ENCODE data around the genes ZNF729 and UQCRFS1.

DNA sequence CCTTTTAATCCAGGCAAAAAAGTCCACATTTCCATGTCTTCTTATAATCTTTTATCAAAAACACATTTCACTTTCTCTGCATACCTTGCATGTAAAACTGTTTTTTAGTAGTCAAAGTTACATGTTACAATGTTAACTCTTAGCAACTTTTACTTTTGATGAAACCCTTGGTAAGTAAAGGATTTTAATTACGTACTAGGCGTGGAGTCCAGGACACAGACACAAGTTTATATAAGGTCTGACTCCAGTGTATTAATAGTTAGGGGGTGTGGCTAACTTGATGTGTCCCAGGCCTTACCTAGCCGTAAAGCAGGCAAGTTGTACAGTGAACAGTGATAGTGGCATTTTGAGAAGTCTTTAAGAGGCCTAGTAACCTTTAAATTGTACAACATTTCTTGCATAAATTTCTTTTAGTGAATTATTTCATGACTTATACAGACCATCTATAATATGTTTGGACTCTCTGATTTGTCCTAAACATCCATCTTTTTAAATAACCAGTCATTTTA, 5.8 kb downstream of the ZNF714 start:
- RRBS, result no CpG with 5 or more reads among the region's 3 CpGs
CAGE:
- cytosol, long polyA plus RNA, result no peak
- long polyA plus RNA, result no peak
- nucleus, long polyA plus RNA, result no peak

- RRBS, result no CpG with 5 or more reads among the region's 2 CpGs
CAGE:
- cytosol, long polyA plus RNA, result no peak
- long polyA plus RNA, result no peak
- nucleus, long polyA plus RNA, result no peak
Observed at GRCh38 chr19:21440858-21441467, 44.0 kb downstream of the ZNF493 start.

DNA sequence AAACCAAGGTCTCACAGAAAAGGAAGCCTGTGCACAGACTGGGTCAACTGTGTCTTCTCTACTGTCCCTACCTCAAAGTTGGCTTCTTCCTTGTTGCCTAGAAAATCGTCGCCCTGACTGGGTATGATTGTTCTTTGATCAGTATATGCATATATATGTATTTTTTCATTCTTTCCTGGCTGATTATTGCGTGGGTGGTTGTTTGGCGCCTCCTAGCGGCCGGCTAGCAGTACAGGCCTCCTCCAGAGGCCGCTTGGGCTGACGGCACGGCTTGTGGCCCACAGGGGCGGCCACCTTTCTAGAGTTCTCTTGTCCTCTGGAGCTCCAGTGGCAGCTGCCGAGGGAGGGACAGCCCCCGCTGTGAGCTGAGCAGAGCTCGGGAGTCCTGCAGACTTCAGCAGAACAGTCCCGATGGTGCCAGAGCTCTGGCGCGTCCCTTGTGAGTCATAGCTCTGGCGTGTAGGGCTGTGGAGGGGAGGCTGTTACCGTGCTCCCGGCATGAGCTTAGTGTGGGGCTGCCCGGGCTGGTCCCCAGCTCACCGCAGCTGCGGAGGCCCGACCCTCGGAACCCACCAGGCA, 22.6 kb upstream of the ZNF429 start:
- RRBS, result 93% methylated on average over 4 of the region's 24 CpGs
CAGE:
- cytosol, long polyA plus RNA, result no peak
- long polyA plus RNA, result no peak
- nucleus, long polyA plus RNA, result no peak

DNA sequence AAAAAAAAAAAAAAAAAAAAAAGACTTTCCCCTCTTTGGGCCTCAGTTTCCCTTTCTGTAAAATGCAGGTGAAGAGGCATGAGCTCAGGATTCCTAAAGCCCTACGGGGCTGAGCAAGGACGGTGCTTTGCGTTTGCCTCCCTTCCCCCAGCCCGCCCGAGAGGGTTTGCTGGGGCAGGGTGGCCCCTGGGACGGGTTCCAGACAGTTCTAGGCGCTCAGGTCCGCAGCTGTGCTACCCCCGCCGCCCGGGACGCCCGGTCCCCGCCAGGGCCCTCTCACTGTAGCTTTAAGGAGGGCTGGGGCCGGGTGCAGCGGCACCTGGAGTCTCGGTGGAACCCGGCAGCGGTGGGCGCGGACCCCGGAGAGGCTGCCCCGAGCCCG, 80.8 kb downstream of the ZNF429 start:
- RRBS, result 0% methylated on average over 3 of the region's 24 CpGs
CAGE:
- cytosol, long polyA plus RNA, result no peak
- long polyA plus RNA, result no peak
- nucleus, long polyA plus RNA, result no peak

DNA sequence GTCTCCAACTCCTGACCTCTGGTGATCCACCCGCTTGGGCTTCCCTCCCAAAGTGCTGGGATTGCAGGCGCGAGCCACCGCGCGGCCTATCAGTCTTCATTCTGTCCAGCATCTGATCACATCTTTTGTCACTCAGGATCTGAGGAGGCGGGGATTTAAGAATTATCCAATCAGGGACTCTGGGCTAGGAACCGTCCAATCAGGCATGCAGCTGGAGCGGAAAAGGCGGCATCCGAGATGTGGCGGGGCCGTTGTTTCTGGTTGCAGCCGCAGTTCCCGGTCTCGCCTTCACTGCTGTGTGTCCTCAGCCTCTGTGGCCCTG, at the start of gene ZNF729:
Gene ZNF729, plus strand, starts transcription at position 270 of the 322 bp plus-strand sequence.
- RRBS, result no CpG with 5 or more reads among the region's 16 CpGs
CAGE:
- cytosol, long polyA plus RNA, result no peak
- long polyA plus RNA, result no peak
- nucleus, long polyA plus RNA, result no peak

DNA sequence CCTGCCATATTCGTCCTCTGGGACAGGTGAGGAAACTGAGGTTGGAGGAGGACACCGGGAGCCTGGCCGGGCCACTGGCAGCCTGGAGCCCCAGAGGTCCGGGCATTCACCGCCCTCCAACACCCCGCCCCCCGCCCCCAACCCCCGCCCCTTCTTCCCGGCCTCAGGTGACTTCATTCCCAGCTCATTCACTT, 5.1 kb upstream of the ZNF98 start:
- RRBS, result 63% methylated on average over 4 of the region's 9 CpGs
CAGE:
- cytosol, long polyA plus RNA, result no peak
- long polyA plus RNA, result no peak
- nucleus, long polyA plus RNA, result no peak

DNA sequence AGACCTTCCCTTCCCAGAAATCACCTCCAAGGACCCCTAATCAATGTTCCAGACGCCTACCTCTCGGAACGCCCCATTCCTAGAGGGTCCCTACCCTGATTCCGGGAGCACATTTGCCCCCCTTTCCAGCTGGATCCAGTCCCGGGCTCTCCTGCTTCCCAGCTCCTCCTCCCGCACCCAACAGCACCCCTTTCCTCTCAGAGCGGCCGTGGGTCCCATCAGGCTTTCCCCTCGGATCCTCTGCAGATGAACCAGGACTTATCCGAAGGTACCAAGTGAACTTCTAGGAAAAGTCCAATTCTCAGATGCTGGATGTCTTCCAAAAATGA, 101.2 kb upstream of the ZNF492 start:
- RRBS, result no CpG with 5 or more reads among the region's 10 CpGs
CAGE:
- cytosol, long polyA plus RNA, result no peak
- long polyA plus RNA, result no peak
- nucleus, long polyA plus RNA, result no peak

DNA sequence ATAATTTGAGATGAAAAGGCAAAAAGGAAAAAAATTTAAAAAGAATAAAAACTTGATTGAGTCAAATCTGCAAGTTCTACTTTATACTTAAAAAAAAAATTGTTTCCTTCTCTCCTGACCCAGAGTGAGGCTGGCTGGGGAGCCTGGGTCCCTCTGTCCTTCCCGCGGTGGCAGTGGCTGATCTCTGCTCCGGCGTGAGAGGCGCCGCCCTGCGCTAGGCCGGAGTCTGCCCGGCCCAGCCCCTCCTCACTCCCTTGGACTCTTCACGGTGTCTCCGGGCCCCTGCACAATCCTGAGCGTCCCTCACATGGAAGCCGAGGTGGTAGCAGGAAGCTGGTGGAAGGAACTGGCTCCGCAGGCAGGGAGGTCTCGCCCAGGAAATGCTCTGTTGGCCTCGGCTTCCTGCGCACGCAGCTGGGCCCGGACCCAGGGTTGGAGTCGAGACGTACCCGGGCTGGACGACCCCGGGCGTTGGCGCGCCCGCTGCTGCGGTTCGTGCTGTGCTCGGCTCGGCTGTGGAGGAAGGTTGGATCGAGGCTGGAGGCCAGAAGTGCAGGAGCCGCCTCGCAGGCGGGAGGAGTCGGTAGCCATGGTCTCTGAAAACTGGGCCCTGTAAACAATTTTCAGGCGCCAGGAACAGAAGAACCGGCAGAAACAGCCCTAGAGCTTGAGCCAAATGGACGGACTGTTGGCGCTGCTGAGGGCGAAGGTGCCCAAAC, 46.4 kb downstream of the ZNF724 start:
- RRBS, result no CpG with 5 or more reads among the region's 42 CpGs
CAGE:
- cytosol, long polyA plus RNA, result no peak
- long polyA plus RNA, result no peak
- nucleus, long polyA plus RNA, result no peak

GRCh38 chr19:23264275-23264686, 14.1 kb upstream of the ZNF724 start:
- RRBS, result no CpG with 5 or more reads among the region's 5 CpGs
CAGE:
- cytosol, long polyA plus RNA, result no peak
- long polyA plus RNA, result no peak
- nucleus, long polyA plus RNA, result no peak

GRCh38 chr19:23273130-23274295, 23.3 kb upstream of the ZNF724 start:
- RRBS, result 1% methylated on average over 15 of the region's 59 CpGs
CAGE:
- cytosol, long polyA plus RNA, result start-site peak on the minus strand at chr19:23274203-23274220, 513 reads
- long polyA plus RNA, result no peak
- nucleus, long polyA plus RNA, result no peak

- RRBS, result no CpG with 5 or more reads among the region's 14 CpGs
CAGE:
- cytosol, long polyA plus RNA, result no peak
- long polyA plus RNA, result no peak
- nucleus, long polyA plus RNA, result no peak
Observed at GRCh38 chr19:23414758-23415446, 19.6 kb upstream of the ZNF91 start.

- RRBS, result no CpG with 5 or more reads among the region's 7 CpGs
CAGE:
- cytosol, long polyA plus RNA, result no peak
- long polyA plus RNA, result no peak
- nucleus, long polyA plus RNA, result no peak
Observed at GRCh38 chr19:23917618-23918266, 3.1 kb downstream of the ZNF726 start.

GRCh38 chr19:24078735-24079889, 7.9 kb upstream of the ZNF254 start:
- RRBS, result no CpG with 5 or more reads among the region's 6 CpGs
CAGE:
- cytosol, long polyA plus RNA, result no peak
- long polyA plus RNA, result no peak
- nucleus, long polyA plus RNA, result no peak

GRCh38 chr19:27767841-27768790, 1444.8 kb downstream of the UQCRFS1 start:
- RRBS, result no CpG with 5 or more reads among the region's 19 CpGs
CAGE:
- cytosol, long polyA plus RNA, result no peak
- long polyA plus RNA, result no peak
- nucleus, long polyA plus RNA, result no peak

GRCh38 chr19:27771583-27772207, 1441.3 kb downstream of the UQCRFS1 start:
- RRBS, result no CpG with 5 or more reads among the region's 6 CpGs
CAGE:
- cytosol, long polyA plus RNA, result no peak
- long polyA plus RNA, result no peak
- nucleus, long polyA plus RNA, result start-site peak on the minus strand at chr19:27771868-27772241, 53 reads

GRCh38 chr19:27801514-27802318, 1411.2 kb downstream of the UQCRFS1 start:
- RRBS, result no CpG with 5 or more reads among the region's 11 CpGs
CAGE:
- cytosol, long polyA plus RNA, result no peak
- long polyA plus RNA, result no peak
- nucleus, long polyA plus RNA, result no peak

- RRBS, result no CpG with 5 or more reads among the region's 3 CpGs
CAGE:
- cytosol, long polyA plus RNA, result no peak
- long polyA plus RNA, result no peak
- nucleus, long polyA plus RNA, result no peak
Observed at GRCh38 chr19:28008512-28008711, 1204.5 kb downstream of the UQCRFS1 start.

DNA sequence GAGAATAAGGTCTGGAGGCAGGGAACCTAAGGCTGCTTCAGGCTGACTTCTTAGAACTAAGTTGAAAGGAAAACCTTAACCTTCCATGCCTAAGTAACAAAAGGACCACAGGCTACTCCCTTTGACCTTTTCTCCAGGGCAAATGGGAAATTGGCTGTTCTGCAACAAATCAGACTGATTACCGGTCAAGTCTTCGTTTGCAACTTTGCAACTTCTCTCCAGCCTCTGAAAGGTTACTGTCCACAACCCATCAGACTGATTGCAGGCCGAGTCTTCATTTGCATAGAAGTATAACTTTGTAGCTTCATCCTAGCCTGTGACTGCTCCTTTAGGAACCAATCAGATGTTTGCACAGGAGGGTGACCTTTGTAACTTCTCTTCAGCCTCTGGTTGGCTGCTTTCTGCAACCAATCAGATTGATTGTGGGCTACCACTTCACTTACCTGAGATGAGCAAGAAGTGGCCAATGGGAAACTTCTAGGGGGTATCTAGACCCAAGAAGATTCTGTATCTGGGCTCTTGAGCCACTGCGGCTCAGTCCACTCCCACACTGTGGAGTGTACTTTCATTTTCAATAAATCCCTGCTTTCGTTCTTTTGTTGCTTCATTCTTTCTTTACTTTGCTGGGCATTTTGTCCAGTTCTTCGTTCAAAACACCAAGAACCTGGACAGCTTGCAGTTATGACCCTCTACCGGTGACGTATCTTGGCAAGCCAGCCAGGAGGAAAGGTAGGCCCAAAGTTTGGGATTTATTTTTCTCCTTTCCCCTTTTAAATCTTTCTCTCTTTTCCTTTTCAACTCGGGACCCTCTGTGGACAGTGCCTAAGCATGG, 768.0 kb downstream of the UQCRFS1 start:
- RRBS, result no CpG with 5 or more reads among the region's 9 CpGs
CAGE:
- cytosol, long polyA plus RNA, result no peak
- long polyA plus RNA, result no peak
- nucleus, long polyA plus RNA, result no peak

DNA sequence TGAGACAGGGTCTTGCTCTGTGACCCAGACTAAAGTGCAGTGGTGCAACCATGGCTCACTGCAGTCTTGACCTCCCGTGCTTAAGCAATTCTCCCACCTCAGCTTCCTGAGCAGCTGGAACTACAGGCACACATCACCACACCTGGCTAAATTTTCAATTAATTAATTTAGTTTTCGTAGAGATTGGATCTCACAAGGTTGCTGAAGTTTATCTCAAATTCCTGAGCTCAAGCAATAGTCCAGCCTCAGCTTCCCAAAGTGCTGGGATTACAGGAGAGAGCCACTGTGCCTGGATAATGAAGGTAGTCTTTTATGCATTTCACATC, 641.1 kb downstream of the UQCRFS1 start:
- RRBS, result no CpG with 5 or more reads among the region's 2 CpGs
CAGE:
- cytosol, long polyA plus RNA, result no peak
- long polyA plus RNA, result no peak
- nucleus, long polyA plus RNA, result no peak

- RRBS, result 3% methylated on average over 21 of the region's 63 CpGs
CAGE:
- cytosol, long polyA plus RNA, result start-site peak on the minus strand at chr19:29213130-29213174, 4,048 reads
- long polyA plus RNA, result start-site peak on the minus strand at chr19:29213130-29213190, 3,236 and 2,263 reads in 2 replicates
- nucleus, long polyA plus RNA, result start-site peak on the minus strand at chr19:29213130-29213174, 1,413 reads
Observed at GRCh38 chr19:29212890-29213431, at the start of gene UQCRFS1. Gene UQCRFS1 (minus strand): TSS chr19:29213151.